ENCODE results near the gene HMCES.

- PRO-cap: no peak
- RRBS, 2 experiments: no CpG with 5 or more reads among the region's 11 CpGs
These were observed 6.4 kb upstream of the ISY1 start for GRCh38 chr3:129167001-129167970.

DNA sequence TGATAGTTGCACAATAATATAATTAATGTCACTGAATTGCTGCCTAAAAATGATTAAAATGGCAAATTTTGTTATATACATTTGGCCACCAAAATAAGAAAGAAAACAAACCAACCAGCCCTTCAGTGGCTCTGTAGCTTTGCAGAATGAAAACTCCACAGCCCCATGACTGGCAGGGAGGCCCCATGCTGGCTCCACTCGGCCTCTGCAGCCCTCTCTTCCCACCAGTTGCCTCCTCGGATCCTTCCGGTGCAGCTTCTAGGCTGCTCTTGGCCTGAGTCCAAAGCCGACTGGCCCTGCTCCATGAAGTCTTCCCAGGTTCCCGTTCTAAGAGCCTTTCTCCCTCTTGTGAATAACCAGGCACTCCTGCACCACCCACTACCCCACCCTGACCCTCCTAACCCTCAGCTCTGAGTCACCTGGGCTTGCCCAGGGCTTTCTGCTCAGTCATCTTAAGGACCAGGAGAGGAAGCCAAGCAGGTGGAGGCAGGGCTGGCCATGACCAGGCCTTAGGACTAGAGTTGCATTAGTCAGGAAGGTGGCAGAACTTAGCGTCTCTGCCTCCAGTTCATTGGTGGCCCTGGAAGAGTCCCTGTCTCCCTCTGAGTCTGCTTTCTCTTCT, 28.0 kb upstream of the CNBP start:
- PRO-cap: no peak
- RRBS, 2 experiments: no CpG with 5 or more reads among the region's 6 CpGs

DNA sequence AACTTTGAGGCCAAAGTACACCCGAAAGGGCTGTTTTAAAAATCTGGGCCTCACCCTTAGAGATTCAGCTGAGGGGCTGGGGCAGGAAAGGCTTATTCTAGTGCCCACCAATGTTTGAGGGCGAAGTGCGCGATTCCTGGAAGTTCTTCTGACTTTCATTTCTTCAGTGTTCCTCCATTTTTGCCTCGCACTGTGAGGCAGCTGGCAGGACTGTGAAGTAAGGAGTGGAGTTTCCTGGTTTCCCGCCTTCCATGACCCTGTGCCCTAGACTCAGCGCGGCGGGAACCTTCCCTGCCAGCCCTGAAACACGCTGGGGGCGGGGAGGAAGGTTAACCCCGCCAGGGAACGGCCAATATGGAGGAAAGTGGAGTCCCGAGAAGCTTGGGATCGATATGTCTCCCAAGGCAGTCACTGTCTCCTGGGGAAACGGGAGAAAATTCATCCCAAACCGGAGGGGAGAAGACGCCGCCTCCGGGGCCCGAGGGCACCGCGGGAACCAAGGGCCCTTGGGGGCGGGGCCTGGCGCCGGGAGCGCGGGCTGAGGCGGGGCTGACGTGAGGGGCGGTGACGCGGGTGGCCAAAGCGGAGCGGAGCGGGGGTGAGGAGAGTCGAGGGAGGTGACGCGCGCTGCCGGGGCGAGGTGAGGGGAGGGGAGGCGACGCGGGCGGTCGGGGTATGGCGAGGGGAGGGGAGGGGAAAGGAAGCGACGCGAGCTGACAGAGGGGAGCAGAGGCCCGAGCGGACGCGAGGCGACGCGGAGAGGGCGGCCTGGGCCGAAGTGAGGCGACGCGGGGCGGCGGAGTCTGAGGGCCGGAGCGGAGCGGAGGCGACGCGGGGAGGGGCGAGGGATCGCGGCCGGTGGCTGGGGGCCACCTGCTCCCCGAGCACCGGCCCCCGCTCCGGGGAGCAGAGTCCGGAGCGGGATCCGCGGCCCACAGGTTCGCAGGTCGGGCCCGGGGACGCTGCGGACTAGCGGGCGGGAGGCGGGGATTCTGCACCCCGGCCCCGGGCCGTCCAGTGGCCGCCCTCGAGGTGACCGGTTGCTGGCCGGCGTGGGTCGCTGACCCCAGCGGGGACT, at the start of gene HMCES:
Gene HMCES (plus strand): TSS at position 605 of the 1,078 bp plus-strand sequence.
- PRO-cap: bidirectional peak, plus-strand start at position 580 of the sequence, minus-strand start at position 498 of the sequence
- RRBS, 2 experiments: 1 to 2% methylated on average over 34 to 43 of the region's 101 CpGs

DNA sequence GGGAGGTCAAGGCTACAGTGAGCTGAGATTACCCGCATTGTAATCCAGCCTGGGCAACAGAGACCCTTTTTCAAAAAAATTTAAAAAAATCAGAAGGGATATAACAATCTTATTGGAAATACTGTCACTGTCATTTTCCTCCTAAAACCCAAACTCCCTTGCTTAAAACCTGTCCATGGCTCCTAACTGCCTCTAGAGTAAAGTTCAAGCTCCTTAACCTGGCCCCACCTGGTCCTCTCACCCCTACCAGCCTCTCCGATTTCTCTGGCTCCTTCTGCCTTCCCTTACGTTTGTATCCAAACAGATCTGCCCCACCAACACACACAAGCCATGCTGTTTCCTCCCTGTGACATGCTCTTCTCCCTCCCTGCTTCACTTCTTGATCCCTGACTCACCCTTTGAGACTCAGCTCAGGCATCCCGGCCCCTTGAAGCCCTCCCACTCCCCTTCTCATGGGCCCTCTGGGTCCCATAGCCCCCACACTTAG, 4.8 kb downstream of the EFCAB12 start:
- PRO-cap: no peak
- RRBS, 2 experiments: no CpG with 5 or more reads among the region's 4 CpGs

DNA sequence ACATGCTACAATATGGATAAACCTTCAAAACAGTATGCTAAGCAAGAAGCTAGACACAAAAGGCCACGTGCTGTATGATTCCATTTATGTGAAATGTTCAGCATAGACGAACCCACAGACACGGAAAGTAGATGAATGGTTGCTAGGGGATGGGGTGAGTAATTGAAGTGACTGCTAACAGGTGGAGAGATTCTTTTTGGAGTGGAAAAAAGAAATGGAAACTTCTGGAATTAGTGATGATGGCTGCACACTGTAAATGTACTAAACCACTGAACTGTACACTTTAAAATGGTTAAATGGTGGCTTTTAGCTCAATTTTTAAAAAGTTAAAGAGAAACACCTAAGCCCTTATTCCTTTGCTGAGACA, 685 bp upstream of the EFCAB12 start:
- PRO-cap: no peak
- RRBS, 2 experiments: no CpG with 5 or more reads among the region's 3 CpGs

- PRO-cap: no peak
- RRBS, 2 experiments: no CpG with 5 or more reads among the region's 18 CpGs
These were observed 41.7 kb downstream of the IFT122 start for GRCh38 chr3:129481578-129482363.

- PRO-cap: no peak
- RRBS, 2 experiments: no CpG with 5 or more reads among the region's 18 CpGs
These were observed 24.6 kb downstream of the H1-8 start for GRCh38 chr3:129567562-129567971.

- PRO-cap: no peak
- RRBS, 2 experiments: no CpG with 5 or more reads among the region's 7 CpGs
These were observed 8.4 kb upstream of the PLXND1 start for GRCh38 chr3:129614748-129615400.

- PRO-cap: no peak
- RRBS, 2 experiments: no CpG with 5 or more reads among the region's 7 CpGs
These were observed 9.1 kb upstream of the PLXND1 start for GRCh38 chr3:129615499-129616116.

GRCh38 chr3:129699252-129699793, 92.8 kb upstream of the PLXND1 start:
- PRO-cap: no peak
- RRBS, 2 experiments: no CpG with 5 or more reads among the region's 5 CpGs

DNA sequence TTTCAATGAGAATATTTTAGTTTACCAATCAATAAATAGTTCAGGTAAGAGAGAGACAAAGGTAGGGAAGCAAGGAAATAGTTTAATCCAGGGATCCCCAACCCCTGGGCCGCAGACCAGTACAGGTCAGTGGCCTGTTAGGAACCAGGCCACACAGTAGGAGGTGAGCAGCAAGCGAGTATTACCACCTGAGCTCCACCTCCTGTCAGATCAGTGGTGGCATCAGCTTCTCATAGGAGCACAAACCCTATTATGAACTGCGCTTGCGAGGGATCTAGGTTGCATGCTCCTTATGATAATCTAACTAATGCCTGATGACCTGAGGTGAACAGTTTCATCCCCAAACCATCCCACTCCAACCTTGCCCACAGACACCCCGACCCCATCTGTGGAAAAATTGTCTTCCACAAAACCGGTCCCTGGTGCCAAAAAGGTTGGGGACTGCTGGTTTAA, 115.6 kb upstream of the PLXND1 start:
- PRO-cap: no peak
- RRBS, 2 experiments: no CpG with 5 or more reads among the region's 6 CpGs

DNA sequence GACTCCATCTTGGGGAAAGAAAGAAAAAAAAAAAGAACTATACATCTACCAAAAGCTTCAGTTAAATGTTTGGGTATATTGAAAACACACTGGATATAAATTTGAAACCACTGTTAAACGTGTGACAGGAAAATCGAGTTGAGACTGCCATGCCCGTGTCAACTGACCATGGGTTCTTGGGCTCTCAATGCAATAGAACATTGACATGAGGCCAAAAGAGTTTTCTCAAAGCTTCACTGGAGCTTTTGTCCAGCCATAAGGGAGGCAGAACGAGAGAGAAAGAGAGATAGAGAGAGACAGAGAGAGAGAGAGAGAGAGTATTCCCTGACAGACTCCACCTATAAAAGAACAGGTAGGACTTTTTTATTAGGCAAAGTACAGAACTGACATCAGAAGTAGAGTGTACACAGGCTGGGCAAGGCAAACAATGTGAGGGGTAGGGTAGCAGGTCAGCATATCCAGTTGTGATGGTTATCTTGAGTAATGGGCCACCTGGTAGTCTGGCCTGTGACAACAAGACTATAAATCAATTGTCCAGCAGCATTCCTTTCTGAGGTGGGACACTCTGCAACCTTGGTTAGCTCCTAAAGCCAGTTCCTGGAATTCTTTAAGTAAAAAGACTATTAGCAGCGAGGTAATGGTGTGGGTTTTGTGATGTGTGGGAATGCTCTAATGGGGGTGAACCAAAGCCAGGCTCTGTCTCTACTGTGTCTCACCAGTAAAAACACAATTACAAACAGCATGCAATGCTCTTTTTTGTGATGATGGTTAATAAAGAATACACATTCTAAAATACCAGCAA, 14.8 kb upstream of the TMCC1 start:
- PRO-cap: no peak
- RRBS, 2 experiments: no CpG with 5 or more reads among the region's 5 CpGs

GRCh38 chr3:130002731-130003318, 28.3 kb downstream of the TRH start:
- PRO-cap: unidirectional peak, minus-strand start at chr3:130002876
- RRBS, 2 experiments: 1 to 3% methylated on average over 7 of the region's 68 CpGs

GRCh38 chr3:130111949-130112867, 30.6 kb downstream of the ALG1L2 start:
- PRO-cap: unidirectional peak, plus-strand start at chr3:130112521
- RRBS, 2 experiments: no CpG with 5 or more reads among the region's 61 CpGs

- PRO-cap: no peak
- RRBS, 2 experiments: 79 to 89% methylated on average over 3 of the region's 12 CpGs
These were observed 38.1 kb downstream of the ALG1L2 start for GRCh38 chr3:130119667-130120211.

- PRO-cap: no peak
- RRBS, 2 experiments: no CpG with 5 or more reads among the region's 3 CpGs
These were observed 41.7 kb downstream of the ALG1L2 start for GRCh38 chr3:130123432-130123618.

GRCh38 chr3:130814040-130814404, 67.4 kb upstream of the PIK3R4 start:
- PRO-cap: no peak
- RRBS, 2 experiments: no CpG with 5 or more reads among the region's 4 CpGs

GRCh38 chr3:131109192-131109527, 82.5 kb downstream of the NEK11 start:
- PRO-cap: no peak

DNA sequence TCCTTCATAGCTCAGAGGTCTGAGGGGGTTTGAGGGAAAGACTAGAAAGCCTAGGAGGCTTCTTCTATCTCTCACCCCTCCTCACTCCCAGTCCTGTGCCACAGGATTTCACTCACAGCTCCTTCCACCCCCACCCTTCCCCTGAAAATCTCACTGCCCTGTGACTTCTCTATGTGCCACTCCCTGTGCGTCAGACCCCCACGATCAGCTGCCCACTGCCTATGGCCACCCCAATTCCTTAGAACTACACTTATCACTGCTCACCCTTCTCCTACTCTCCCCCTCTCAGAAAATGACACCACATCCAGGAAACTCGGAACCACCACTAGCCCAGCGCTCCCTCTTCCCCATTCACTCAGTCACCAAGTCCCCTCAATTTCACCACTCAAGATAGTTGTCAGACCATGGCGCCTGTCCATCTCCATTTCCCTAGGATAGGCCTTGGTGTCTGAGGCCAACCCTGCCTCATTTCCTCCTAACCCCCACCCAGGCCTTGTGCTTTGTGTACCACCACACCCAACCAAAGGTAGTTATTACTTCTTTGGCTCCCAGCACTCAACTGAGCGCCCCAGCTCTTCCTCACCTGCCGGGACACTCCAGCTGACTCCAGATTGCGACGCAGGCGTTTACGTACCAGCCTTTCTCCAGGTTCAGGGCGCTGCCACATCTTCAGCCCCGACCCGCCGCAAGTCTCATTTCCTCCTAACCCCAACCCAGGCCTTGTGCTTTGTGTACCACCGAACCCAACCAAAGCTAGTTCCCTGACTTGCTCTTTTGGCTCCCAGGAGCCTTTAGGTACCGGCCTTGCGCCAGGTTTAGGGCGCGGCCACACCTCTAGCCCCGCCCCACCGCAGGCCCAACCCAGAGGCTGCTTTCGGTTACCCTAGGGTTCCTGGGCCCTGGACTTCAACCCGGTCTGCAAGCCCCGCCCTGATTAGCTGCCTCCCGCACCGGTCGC, 596 bp upstream of the NUDT16 start:
- PRO-cap: bidirectional peak, plus-strand start outside the sequence, minus-strand start at position 793 of the sequence
- RRBS, 2 experiments: 3% methylated on average over 5 of the region's 28 CpGs; no CpG with 5 or more reads in 1 of the 2 experiments

DNA sequence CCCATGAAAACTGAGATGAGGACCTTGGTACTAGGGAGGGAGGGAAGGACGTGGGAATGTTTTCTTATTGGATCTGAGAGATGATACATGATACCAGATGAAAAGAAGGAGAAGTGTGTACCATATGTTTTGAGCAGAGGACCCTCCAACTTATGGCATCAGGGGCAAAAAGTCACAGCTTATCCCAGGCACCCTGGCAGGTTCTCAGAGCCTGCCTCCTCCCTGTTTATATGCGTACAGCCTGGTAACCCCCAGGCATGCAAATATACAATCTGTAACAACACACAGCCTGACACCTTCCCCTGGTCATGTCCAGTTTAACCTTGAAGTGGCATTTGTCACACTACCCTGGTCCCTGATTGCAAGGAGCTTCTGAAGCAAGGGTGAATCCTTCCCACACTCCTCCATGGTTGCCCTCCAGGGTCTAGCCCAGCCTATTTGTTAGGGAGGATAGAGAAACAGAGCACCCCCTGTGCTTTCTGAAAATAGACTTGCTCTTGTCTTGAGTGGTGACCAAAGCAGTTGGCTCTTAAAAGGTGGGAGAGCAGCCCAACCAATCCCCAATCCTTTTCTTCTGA, 1.9 kb downstream of the NUDT16 start:
- PRO-cap: no peak
- RRBS, 2 experiments: no CpG with 5 or more reads among the region's 2 CpGs

Measured in astrocyte (in vitro differentiated cells and primary cell).